Brain (tissue), 1 donor: ENCODE results near the gene PRKAB1.

- RRBS: 0% methylated on average over 5 of the region's 22 CpGs
These were observed 866 bp downstream of the SPRING1 start for GRCh38 chr12:116736967-116737439.

DNA sequence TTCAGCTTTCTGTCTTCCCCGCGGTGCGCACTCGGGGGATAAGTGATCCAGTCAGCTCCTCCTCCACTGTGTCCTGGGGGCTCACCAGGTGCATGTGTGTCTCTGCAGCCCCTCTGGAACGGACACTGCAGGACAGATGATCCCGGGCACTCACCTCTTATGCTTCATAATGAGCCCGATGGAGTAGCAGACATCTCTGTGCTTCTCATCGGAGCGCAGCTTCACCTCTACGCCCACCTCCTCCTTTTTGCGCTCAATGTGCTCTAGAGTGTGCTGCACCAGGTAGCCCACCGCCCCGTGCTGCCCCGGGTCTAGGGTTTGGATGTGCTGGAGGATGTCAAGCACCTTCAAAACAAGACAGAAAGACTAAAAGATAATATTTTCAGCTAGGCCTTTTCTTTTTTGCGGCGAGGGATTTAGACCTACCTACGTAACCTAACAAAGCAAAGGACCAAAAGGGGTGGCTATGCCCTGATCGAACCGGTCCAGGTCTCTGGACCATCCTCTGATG is 32.5 kb downstream of the FBXO21 start:
- RRBS: no CpG with 5 or more reads among the region's 19 CpGs

- RRBS: no CpG with 5 or more reads among the region's 17 CpGs
These were observed 4.8 kb downstream of the WSB2 start for GRCh38 chr12:118055863-118056904.

GRCh38 chr12:118059228-118060193 is 1.5 kb downstream of the WSB2 start:
- RRBS: no CpG with 5 or more reads among the region's 12 CpGs

GRCh38 chr12:118060194-118060680 is 742 bp downstream of the WSB2 start:
- RRBS: no CpG with 5 or more reads among the region's 9 CpGs

DNA sequence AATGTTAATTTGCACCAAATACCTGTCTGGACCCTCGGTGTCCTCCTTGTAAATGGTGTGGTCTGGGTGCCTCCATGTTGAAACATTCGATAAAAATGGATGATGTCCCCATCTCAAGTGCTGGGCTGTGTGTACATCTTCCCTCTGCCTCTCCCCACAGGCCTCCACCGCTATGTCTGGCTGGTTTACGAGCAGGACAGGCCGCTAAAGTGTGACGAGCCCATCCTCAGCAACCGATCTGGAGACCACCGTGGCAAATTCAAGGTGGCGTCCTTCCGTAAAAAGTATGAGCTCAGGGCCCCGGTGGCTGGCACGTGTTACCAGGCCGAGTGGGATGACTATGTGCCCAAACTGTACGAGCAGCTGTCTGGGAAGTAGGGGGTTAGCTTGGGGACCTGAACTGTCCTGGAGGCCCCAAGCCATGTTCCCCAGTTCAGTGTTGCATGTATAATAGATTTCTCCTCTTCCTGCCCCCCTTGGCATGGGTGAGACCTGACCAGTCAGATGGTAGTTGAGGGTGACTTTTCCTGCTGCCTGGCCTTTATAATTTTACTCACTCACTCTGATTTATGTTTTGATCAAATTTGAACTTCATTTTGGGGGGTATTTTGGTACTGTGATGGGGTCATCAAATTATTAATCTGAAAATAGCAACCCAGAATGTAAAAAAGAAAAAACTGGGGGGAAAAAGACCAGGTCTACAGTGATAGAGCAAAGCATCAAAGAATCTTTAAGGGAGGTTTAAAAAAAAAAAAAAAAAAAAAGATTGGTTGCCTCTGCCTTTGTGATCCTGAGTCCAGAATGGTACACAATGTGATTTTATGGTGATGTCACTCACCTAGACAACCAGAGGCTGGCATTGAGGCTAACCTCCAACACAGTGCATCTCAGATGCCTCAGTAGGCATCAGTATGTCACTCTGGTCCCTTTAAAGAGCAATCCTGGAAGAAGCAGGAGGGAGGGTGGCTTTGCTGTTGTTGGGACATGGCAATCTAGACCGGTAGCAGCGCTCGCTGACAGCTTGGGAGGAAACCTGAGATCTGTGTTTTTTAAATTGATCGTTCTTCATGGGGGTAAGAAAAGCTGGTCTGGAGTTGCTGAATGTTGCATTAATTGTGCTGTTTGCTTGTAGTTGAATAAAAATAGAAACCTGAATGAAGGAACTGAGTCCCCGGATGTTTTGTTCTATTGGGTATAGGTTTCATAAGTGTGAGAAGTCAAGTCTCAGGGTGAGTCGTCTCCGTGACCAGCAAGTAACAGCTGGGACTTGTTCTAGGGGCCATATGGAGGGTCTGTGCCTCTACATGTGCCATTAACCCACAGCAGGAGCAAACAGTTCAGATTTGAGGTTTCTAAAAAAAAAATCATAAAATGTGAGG is 9.0 kb downstream of the PEBP1 start:
- RRBS: no CpG with 5 or more reads among the region's 21 CpGs

DNA sequence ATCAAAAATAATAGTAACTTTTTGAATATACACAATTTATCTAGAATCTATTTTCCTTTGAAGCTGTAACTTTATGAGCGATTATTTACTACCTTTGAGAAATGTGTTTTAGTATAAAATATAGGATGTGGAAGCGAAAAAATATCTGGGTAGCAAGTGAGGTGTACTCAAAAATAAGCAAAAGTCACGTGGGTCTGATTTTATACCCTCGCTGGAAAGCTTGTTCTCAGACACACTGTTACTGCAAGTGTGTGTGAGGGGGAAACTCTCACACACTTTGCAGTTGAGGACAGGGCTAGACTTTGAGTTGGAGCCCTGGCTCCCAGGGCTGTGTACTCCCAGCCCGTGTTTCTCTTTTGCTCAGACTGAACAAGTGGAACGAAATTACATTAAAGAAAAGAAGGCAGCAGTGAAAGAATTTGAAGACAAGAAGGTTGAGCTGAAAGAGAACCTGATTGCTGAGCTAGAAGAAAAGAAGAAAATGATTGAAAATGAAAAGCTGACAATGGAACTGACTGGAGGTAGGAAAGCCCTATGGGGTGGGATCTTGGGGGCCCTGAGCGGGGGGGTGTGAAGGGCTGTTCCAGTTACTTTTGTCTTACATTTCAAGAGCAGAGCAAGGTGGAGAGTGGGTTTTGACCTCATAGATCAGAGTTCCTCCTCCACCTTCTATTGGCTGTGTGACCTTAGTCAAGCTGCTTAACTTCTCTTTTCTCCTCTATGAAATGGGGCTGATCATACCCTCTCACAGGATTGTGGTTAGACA is 14.6 kb downstream of the SUDS3 start:
- RRBS: no CpG with 5 or more reads among the region's 7 CpGs

DNA sequence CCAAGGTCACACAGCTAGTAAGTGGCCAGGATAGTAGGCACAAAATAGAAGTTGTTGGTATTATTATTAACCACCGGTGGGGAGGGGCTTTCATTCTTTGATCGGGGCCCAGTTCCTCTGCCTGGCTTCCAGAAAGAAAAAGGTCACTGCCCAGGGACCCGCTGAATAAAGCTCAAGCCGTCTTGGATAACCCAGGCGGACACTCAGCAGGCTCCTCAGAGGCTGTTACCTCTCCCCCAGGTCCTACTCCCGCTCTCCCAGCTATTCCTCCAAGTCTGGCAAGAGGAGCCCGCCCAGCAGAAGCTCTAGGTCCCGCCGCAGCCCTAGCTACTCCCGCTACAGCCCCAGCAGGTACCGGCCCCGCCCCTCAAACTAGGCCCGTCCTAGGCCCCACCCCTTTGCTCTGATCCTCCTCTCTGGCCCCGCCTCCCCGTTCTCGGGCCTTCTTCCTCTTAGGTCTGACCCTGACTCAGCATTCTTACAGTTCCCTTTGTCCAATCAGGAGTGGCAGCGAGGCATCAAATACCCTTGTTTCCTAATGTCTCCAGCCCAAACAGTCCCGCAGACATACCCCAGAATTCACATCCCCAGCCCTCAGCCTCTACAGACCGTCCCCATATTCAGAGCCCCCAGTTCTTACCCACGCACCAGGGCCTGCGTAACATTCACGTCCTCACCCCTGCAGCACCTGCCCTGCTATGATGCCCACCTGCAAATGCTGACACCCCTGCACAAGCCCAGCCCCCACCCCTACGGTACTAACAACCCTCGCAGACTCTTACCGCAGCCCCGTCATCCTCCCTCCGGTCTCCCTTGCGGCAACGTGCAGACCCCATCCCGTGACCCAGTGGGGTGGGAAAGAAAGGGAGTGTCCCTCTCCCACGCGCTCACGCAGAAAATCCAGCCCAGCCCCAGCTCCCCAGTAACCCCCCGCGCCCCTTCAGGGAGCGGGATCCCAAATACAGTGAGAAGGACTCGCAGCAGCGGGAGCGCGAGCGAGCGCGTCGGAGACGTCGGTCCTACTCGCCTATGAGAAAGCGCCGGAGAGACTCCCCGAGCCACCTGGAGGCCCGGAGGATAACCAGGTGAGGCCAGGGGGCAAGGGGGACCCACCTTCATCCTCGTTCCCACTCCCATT is 25.1 kb upstream of the HSPB8 start:
- RRBS: no CpG with 5 or more reads among the region's 52 CpGs

DNA sequence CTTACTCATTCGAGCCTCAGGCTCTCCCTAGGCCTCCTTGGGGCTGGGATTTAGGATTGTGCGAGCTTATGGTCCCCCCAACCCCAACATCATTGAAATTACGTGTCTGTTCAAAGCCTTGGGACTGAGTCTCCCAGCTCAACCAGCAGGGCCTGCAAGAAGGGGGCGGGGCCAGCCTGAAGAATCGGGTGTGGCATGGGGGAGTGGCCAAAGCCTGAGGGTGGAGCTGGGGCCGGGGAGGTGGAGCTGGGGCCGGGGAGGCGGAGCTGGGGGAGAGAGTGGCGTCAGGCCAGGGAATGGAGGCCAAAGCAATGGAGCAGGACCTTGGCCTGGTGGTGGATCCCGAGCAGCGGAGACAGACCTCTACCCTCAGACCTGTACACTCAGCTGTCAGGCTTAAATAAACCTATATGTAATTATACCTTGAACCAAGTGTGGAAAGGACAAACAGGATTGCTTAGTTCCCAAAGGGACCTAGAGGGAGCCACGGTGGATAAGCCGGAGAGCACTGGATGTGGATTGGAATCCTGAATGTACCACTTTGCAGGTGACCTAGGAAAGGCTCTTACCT is 24.2 kb upstream of the HSPB8 start:
- RRBS: no CpG with 5 or more reads among the region's 13 CpGs

- RRBS: no CpG with 5 or more reads among the region's 6 CpGs
These were observed 15.1 kb downstream of the HSPB8 start for GRCh38 chr12:119193802-119194306.

DNA sequence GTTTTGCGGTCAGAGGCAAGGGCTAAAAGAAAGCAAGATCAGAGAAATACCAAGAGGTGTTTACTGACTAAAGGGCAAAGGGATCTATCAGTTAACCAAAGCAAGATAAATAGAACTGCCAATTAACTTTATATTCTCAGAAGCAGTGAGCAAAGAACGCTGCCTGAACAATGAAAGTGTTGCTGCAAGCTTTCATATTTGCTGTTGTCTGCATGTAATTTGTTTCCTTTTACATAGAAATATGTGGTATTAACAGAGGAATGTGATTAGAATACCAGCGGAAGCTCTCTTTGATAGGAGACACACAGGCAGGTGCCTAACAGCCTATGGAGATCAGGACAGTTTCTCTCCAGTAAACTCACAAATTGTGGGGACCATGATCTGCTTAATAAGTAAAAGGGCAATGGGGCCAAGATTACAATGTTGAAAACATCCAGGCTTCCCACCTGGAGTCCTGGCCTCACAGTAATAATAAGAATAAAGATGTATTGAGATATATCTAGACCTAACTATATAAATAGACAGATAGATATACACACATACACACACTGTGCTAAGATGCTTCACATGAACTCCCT is 31.1 kb downstream of the CCDC60 start:
- RRBS: no CpG with 5 or more reads among the region's 3 CpGs

GRCh38 chr12:119667451-119668719 is at the start of gene PRKAB1:
Gene PRKAB1 (plus strand): TSS chr12:119668133.
- RRBS: 1% methylated on average over 30 of the region's 87 CpGs

GRCh38 chr12:119703805-119704383 is 36.0 kb downstream of the PRKAB1 start:
- RRBS: no CpG with 5 or more reads among the region's 10 CpGs

GRCh38 chr12:119718553-119719309 is 50.8 kb downstream of the PRKAB1 start:
- RRBS: no CpG with 5 or more reads among the region's 15 CpGs

GRCh38 chr12:120061690-120062248 is 54.8 kb downstream of the RAB35 start:
- RRBS: no CpG with 5 or more reads among the region's 9 CpGs

DNA sequence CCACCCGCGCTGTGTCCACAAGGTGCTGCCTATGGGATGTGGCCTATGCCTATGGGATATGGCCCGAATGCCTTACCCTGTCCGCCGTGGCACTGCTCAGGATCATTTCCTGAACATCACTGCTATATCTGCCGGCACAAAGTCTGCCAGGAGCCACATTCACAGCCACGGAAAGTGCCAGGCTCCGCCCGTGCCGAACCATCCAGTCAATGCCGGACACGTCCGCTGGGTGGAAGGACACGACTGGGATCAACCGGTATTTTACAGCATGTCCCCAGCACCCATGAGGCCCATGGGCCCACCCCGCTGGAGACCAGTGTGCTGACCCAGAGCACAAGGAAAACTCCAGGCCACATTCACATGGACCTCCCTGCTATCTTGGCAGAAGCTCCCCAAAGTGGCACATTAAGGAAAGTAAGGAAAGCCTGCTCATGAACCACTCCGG is 14.6 kb upstream of the RAB35 start:
- RRBS: 96% methylated on average over 9 of the region's 17 CpGs

DNA sequence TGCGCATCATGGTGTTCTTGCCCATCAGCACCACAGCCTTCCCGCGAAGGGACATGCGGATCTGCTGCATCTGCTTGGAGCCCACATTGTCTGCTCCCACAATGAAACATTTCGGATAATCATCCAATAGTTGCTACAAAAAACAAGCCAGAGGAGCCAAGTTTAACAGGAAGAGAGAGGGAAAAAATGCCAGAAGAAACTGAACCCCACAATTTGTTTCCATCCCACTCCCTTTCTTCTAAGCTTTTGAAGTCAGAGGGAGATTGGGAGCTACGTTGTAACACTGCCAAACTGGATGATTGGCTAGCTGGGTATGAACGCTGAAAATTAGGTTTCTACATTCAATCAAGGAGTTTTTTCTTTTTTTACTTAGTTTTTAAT is 1.6 kb downstream of the RPLP0 start:
- RRBS: no CpG with 5 or more reads among the region's 7 CpGs

DNA sequence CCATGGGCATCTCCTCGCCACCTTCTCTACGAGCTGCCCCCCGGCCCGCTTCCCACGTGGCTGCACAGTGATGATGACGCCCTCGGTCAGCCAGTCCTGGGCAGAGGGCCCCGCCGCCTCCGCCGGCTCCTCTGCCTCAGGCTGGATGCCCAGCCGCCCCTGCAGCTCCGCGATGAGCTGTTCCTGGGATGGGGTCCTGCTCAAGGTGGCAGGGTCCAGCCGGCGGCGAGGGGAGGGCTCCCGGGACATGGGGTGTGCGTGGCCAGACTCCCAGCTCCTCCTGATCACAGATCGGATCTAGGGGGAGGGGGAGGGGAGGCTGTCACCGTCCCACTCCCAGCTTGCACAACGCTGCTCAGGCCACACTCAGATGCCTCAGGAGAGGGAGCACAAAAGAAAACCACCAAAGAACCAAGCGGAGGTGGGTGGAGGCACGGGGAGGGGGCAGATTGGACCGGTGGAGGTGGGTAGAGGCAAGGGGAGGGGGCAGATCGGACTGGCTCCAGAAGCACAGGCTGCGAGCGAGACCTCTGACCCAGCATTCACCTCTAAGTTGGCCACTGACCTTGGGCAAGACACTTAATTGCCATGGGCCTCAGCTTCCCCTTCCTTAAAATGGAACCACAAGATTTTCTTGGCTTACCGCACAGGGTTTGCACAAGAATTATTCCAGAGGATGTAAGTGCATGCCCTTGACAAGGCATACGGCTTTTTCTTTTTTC is 16.1 kb upstream of the RPLP0 start:
- RRBS: 35% methylated on average over 11 of the region's 30 CpGs

GRCh38 chr12:120225255-120225454 is 24.2 kb upstream of the RPLP0 start:
- RRBS: no CpG with 5 or more reads among the region's 4 CpGs

DNA sequence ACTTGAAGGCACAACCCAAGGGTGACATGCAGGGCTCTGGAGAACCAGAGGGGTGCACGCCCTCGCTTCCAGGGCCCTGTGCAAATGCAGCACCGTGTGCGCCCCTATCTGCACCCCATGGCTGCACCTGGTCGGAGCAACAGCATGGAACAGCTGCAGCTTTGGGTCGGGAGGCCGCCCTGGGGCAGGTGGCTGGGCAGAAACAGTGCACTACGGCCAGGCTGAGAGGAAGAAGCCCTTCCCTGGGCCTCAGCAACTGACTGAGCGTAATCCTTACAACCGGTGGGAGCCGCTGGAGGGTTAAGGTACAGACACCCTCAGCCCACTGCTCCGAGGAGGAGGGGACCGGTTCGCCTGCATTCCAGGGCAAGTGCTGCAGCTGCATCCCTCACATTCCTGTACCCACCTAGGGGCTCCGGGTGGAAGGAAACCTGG is 27.8 kb upstream of the RPLP0 start:
- RRBS: 26% methylated on average over 6 of the region's 15 CpGs